A549 (cell line): ENCODE data around the gene HSFY2.

- PRO-cap: no peak
CAGE:
- cytosol, long polyA plus RNA: no peak
- long polyA plus RNA: no peak
- nucleus, long polyA plus RNA: no peak
Measured at GRCh38 chrY:7275545-7276335, 364.2 kb upstream of the AMELY start.

- PRO-cap: no peak
CAGE:
- cytosol, long polyA plus RNA: no peak
- long polyA plus RNA: no peak
- nucleus, long polyA plus RNA: no peak
Measured at GRCh38 chrY:12600447-12600790, 100.6 kb upstream of the USP9Y start.

- PRO-cap: no peak
CAGE:
- cytosol, long polyA plus RNA: no peak
- long polyA plus RNA: no peak
- nucleus, long polyA plus RNA: no peak
Measured at GRCh38 chrY:13704973-13705615, 1.4 kb downstream of the TMSB4Y start.

- PRO-cap: no peak
CAGE:
- cytosol, long polyA plus RNA: no peak
- long polyA plus RNA: no peak
- nucleus, long polyA plus RNA: no peak
Measured at GRCh38 chrY:17342351-17342756, 537.7 kb downstream of the CDY2B start.

- PRO-cap: no peak
CAGE:
- cytosol, long polyA plus RNA: no peak
- long polyA plus RNA: no peak
- nucleus, long polyA plus RNA: no peak
Measured at GRCh38 chrY:18773607-18773950, at the start of gene HSFY2. TSS of gene HSFY2 (minus strand) at chrY:18773735.

DNA sequence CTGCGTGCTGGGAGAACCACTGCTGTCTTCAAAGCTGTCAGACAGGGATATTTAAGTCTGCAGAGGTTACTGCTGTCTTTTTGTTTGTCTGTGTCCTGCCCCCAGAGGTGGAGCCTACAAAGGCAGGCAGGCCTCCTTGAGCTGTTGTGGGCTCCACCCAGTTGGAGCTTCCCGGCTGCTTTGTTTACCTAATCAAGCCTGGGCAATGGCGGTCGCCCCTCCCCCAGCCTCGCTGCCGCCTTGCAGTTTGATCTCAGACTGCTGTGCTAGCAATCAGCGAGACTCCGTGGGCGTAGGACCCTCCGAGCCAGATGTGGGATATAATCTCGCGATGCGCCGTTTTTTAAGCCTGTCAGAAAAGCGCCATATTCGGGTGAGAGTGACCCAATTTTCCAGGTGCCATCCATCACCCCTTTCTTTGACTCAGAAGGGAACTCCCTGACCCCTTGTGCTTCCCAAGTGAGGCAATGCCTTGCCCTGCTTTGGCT, 365.8 kb downstream of the KDM5D start:
- PRO-cap: no peak
CAGE:
- cytosol, long polyA plus RNA: no peak
- long polyA plus RNA: no peak
- nucleus, long polyA plus RNA: no peak

GRCh38 chrY:20576493-20576925, 933 bp downstream of the EIF1AY start:
- PRO-cap: no peak
CAGE:
- cytosol, long polyA plus RNA: no peak
- long polyA plus RNA: no peak
- nucleus, long polyA plus RNA: no peak